ENCODE measurements around a stretch of chrX.

DNA sequence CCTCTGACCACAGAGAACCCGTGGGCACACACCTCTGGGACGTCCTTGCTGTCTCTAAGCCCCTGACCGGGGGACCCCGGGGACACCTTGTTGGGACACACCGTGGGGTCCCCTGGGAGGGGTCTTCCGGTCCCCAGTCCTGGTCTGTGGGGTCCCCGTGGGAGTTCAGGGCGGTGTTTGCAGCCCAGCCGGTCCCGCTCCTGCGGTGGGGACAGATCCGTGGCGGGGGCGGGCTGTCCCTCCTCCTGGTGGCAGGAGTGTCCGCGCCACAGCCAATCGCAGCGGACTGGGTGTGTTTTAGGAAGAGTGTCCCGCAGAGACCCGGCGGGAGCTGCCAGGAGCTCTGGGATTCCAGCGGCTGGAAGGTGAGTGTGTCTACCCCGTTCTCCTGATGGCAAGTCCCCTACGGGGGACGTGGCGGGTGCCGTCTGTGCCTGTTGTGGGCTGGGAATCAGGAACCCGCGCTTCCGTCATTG, 5.1 kb upstream of the PLCXD1 start:
- PRO-cap = bidirectional peak, plus-strand start at position 337 of the sequence, minus-strand start at position 207 of the sequence

DNA sequence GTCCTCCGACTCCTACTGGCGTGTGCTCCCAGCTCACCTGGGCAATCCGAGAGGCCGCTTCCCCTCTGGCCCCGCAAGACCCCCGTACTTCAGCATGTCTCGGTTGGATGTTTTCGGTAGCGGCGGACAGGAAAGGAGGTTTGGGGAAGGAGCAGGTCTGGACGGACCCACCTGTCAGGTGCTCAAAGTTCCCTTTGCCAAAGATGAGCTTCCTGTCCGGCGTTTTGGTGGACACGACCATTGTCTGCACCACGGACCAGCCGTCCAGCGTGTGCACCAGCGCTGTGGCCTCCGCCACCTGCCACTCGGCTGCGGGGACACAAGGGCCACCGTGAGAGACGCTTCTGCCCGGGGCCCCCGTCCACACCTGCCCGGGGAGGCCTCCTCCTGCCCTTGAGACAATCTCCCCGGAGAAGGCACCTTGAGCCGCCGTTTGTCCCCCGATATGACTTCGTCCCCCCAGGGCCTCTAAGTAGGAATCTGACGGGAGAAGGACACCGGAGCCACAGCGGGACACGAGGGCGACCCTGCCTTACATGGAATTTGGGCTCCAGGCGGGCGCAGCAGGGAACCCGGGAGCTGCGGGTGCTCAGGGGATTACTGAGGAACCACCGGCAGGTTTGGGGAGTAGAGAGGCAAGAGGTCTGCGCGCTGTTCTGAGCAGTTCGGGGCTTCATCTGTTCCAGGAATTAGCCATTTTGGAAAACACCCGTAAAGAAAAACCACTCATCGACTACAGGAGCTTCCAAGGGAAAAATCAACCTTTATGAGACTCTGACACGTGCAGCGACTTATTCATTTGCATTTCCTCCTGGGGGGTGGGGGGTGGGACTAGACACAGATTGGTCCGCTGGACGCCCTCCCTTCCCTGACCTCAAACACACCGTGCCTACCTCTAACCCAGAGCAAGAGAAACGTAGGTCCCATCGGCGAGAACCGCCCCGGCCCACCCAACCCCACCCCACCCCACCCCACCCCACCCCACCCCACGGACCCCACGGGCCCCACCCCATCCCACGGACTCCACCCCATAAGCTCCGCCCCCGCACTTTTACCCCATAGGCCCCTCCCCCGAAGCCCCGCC, 1.5 kb downstream of the GTPBP6 start:
- PRO-cap = no peak

DNA sequence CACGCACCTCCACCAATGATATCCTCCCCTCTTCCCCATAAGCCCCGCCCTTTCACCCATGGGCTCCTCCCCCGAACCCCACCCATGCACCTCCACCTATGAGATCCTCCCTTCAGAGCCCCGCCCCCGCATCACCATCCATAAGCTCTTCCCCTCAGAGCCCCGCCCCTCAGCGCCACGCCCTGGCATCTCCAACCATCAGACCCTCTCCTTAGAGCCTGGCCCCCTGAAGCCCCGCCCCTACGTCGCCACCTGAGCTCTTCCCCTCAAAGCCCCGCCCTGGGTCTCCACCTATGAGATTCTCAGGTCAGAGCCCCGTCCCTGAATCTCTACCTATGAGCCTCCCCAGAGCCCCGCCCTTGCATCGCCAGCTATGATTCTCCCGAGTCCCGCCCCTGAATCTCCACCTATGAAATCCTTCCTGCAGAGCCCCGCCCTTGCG, 748 bp downstream of the GTPBP6 start:
- PRO-cap = no peak

DNA sequence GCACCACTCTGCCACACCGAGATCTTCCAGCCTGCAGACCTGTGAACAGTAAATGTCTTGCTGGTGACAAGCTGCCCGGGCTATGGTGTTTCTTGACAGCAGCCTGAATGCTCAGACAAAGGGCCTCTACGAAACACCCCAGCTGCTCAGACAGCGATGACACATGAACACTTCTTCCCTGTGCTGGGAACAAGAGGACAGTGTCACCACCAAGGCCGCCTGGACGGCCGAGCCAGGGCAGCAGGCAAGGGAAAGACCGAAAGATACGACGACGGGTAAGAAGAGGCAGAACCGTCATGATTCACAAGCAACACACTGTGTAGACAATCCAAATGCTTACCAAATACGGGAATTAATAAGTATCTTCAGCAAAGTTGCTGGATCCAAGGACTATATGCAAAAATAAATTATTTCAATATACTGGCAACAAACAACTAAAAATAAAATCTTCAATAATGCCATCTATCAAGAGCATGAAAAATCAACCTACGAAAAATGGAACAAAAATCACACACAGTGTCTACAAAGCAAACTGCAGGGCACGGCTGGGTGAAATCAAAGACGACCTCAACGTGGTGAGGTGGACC, 30.8 kb upstream of the GTPBP6 start:
- PRO-cap = no peak

- PRO-cap = no peak
These were observed 12.9 kb downstream of the PPP2R3B start for GRCh38 chrX:373417-374567.

- PRO-cap = no peak
These were observed 113.2 kb upstream of the PPP2R3B start for GRCh38 chrX:499652-500644.

DNA sequence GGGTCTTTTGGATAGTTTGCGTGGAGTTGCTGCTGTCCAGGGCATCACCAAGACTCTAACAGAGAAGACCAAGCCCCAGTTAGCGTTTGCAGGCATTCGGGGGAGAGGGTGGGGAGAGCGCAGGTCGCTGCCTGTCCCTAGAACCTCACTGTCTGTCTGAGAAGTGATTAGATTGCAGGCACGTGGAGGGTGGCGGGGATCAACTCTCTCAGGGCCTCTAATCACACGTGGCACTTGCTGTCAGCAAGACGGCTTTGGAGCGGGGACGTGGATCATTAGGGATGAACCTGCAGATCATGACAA, 85.3 kb upstream of the SHOX start:
- PRO-cap = no peak

DNA sequence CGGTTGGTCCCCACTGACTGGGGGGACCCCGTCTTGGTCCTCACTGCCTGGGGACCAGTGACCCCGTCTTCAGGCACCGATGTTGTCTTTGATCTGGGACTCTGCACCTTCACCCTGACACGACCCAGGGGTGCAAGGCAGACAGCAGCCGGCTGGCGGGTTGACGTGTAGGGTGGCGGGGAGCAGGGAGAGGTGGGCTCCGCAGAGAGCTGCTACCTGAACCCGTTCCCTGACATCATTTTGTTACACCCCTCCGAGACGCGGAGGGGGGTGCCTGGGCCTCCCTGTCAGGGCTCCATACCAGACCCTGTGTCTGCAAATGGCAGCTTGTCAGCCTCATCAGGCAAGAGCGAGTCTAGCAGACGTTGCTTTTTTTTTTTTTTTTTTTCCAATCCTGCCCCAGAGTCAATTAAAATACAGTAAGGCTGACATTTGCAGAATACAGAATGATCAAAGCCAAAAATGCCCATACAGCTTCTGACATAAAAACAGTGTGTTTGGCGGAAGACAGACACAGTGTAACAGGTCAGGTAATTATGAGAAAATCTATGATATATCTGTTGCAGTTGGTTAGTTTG, 118.7 kb downstream of the CRLF2 start:
- PRO-cap = no peak

DNA sequence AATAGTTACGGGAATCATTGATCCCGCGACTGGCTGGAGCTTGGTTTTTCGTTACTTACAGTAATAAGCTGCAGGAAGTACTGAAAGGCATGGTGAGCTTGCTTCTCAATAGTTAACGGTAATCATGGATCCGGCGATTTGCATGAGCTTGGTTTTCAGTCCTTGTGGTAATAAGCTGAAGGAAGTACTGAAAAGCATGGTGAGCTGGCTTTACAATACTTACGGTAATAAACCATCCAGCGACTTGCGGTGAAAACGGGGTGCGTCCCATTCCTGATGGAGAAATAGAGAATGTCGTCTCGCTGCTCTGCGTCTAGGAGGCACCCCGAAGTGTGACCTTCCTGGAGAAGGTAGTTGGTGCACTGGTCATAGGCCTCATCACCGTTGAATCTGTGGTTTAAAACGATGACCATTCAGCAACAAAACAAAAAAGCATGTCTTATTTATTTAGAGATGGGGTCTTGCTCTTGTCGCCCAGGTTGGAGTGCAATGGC, 6.2 kb downstream of the CRLF2 start:
- PRO-cap = no peak

- PRO-cap = unidirectional peak, plus-strand start at chrX:1274217
These were observed 5.3 kb downstream of the CSF2RA start for GRCh38 chrX:1273884-1274367.

GRCh38 chrX:1384798-1385926, 6.8 kb downstream of the SLC25A6 start:
- PRO-cap = no peak

DNA sequence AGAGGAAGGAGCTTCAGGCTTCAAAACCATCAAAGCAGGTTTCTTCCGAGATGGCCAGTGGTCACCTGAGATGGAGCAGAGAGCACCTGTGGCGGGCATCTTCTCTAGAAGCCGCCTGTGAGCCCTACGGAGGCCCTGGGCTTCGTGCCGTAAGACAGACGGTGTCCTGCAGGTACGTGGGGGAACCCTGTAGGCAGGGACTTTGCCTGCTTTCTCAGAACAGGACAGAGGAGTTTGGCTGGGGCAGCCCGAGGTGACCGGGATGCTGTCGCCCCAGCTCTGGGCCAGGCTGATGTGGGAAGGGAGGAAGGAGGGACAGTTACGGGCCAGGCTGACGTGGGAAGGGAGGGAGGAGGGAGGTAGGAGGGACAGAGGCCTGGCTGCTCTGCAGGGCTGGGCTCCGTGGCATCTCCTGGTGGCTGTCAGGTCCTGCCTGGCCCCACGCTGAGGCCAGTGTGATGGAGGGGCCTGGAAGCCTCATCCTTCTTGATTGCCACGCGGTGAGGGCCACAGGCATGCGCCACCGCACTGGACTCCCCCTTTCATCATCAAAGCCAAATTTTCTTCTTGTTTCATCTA, 7.0 kb upstream of the SLC25A6 start:
- PRO-cap = no peak

DNA sequence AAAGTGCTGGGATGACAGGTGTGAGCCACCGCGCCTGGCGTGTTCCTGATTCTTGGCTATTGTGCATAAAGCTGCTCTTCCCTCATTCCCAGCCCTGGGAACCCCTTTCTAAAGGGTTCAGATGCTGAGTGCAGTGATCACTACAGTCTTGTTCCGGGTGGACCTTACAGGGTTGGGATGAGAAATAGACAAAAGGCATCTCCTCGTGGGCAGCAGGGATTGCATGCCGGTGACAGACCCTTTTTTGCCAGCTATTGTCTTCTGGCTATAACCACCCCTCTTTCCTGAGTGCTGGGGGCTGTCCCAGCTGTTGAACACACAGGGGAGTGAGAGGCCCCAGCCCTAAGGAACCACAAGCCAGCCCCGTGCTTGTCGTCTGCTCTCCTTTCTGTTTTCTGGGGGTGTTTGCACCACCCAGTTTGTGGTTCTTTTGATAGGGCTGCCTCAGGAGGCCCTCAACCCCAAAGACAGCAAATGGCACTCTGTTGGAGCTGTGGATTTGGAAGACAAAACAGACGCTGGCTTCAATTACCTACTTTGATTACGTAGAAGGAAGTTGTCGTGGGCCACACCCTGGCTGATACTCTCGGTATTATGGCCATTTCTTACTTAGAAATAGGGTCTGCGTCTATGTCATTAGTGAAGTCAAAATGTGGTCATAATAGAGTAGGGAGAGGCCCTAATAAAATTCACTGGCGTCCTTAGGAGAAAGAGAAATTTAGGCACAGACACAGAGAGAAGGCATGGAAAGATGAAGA, 19.0 kb upstream of the ASMTL start:
- PRO-cap = no peak

DNA sequence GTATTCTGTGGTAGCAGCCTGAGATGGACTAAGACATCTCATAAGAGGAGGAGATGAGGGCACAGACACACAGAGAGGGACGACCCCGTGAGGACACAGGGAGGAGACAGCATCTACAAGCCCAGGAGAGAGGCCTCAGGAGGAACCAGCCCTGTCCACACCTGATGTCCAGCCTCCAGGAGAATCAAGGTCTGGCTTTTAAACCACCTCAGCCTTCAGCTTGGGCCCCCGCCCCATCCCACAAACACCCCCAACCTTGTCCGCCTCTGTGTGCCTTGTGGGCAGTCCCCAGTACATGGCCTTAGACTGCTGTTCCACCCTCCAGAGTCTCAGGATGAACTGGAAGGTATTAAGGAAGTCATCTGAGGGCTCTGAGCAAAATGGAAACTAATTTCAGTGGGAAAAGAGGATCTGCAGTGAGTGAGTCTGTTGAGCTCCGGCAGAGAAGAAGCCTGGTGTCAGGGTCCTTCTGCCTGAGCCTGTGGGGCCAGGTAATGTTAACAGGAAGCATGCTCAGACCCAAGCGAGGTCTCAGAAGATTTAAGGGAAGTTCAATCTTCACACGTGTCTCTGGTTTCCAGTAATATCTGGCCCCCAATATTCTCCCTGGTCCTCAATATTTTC, 19.7 kb downstream of the P2RY8 start:
- PRO-cap = bidirectional peak, plus-strand start at position 396 of the sequence, minus-strand start at position 331 of the sequence

- PRO-cap = no peak
These were observed 11.2 kb downstream of the P2RY8 start for GRCh38 chrX:1525528-1526514.

GRCh38 chrX:1530828-1532057, 5.7 kb downstream of the P2RY8 start:
- PRO-cap = no peak

- PRO-cap = no peak
These were observed 74.4 kb downstream of the DHRSX start for GRCh38 chrX:2426150-2426970.

DNA sequence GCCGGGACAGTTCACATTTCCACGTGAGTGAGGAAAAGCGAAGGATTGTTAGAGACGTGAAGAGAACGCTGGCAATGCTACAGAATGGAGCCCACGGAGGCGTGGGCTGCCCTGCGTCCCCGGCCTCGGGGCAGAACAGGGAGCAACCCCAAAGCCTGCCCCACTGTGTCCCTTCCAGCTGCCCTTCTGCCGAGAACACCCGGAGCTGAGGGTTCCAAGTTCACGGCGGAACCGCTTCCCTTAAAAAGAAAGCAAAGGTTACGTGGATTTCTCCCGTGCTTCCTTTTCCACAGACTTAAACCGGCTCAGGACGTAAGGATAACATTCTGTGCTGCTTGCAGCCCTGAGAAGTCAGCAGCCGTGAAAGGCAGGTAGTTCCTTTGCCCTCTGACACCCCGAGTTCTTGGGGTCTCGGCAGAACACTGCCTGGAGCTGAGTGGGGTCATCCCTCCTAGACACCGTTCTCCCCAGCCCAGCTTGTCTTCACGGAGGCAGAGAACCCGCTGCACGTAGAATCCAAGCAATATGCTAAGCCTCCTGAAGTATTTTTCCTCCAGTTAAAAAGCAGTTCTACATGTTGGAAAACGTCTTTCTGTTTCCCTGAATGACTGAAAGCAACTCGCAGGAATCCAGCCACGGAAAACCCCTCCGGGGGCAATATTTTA, 14.1 kb downstream of the DHRSX start:
- PRO-cap = no peak

DNA sequence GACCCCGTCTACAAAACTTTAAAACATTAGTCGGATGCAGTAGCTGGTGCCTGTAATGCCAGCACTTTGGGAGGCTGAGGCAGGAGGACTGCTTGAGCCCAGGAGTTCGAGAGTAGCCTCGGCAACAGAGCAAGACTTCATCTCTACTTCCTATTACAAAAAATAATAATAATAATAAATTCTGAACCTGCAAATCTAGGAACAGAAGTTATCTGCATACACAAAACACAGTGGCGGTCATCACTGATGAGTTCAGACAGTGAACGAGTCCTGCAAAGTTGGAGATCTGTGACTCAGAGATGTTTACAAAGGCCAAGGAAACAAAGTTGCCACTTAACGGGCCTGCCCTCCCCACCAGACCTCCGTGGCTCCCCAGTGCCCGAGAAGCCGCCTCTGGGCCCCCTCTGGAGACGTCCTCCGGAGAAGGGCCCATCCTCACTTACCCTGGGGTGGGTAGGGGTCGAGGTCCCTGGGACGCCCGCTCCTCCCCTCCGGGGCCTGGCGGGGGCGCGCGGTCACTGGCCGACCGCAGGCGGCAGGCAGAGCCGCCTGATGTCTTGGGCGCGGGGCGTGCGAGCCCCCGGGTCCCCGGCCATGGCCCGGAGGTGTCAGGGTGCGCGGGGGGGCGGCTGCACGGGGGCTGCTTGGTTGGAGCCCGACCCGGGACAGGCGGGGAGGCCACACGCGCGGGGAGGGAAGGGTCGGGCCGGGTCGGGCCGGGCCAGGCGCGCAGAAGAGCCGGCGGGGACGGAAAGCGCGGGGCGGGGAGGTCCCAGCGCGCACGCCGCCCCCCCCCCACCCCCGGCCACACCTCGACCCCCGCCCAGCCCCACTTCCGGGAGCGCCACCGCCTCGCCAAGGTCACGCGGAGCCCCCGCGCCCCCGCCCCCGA, 662 bp downstream of the DHRSX start:
- PRO-cap = no peak

- PRO-cap = unidirectional peak, plus-strand start at chrX:2654960; unidirectional peak, plus-strand start at chrX:2655259
These were observed 36.0 kb upstream of the CD99 start for GRCh38 chrX:2654638-2655989.

Measured in duodenum (tissue), 1 donor.